K562 (cell line): ENCODE measurements around a stretch of chr9.

GRCh38 chr9:14221526-14222061, 92.3 kb downstream of the NFIB start:
- RAMPAGE, long total RNA, result no peak
- RRBS, result no CpG with 5 or more reads among the region's 1 CpG
PRO-cap:
- standard, result no peak
- CoPRO, capped RNA only, 2 experiments, result no peak in any of the 2 experiments
- CoPRO, capped and uncapped RNA, 2 experiments, result no peak in any of the 2 experiments
- CoPRO, uncapped RNA only, 2 experiments, result no peak in any of the 2 experiments
CAGE:
- cytosol, long polyA plus RNA, result no peak
- long polyA plus RNA, result no peak
- nucleolus, long total RNA, result no peak
- nucleus, long polyA plus RNA, result no peak

DNA sequence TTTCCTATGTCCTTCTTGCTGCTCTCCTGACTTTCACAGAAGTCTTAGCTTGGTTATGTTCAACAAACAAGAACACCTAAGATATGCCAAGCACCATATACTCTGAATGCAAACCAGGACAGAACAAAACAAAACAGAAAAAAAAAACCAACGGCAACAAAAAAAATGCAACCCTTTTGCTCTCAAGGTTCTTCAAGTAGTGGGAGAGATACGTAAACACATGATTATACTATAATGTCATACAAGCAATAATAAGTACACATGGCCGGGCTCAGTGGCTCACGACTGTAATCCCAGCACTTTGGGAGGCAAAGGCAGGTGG, 68.7 kb downstream of the NFIB start:
- RAMPAGE, long total RNA, result no peak
- RRBS, result no CpG with 5 or more reads among the region's 4 CpGs
PRO-cap:
- standard, result no peak
- CoPRO, capped RNA only, 2 experiments, result no peak in any of the 2 experiments
- CoPRO, capped and uncapped RNA, 2 experiments, result no peak in any of the 2 experiments
- CoPRO, uncapped RNA only, 2 experiments, result no peak in any of the 2 experiments
CAGE:
- cytosol, long polyA plus RNA, result no peak
- long polyA plus RNA, result no peak
- nucleolus, long total RNA, result no peak
- nucleus, long polyA plus RNA, result no peak

DNA sequence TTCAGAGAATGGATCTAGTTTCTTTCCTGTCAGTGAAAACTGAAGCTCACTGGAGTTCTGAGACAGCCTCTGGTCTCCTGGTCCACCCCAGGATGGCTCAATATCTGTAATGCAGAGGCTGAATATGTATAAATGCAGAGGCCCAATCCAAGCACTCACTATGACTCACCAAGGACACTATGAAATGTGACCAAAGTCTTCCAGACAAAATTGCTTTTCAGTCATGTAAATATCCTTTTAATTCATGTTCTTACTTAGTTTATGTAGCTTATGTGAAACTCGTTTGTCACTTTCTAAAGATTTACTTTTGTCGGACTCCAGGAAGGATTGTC, 53.8 kb downstream of the NFIB start:
- RAMPAGE, long total RNA, result no peak
- RRBS, result no CpG with 5 or more reads among the region's 2 CpGs
PRO-cap:
- standard, result no peak
- CoPRO, capped RNA only, 2 experiments, result no peak in any of the 2 experiments
- CoPRO, capped and uncapped RNA, 2 experiments, result no peak in any of the 2 experiments
- CoPRO, uncapped RNA only, 2 experiments, result no peak in any of the 2 experiments
CAGE:
- cytosol, long polyA plus RNA, result no peak
- long polyA plus RNA, result no peak
- nucleolus, long total RNA, result no peak
- nucleus, long polyA plus RNA, result no peak

- RAMPAGE, long total RNA, result no peak
- RRBS, result no CpG with 5 or more reads among the region's 11 CpGs
PRO-cap:
- standard, result no peak
- CoPRO, capped RNA only, 2 experiments, result no peak in any of the 2 experiments
- CoPRO, capped and uncapped RNA, 2 experiments, result peak in 2 of 2 experiments; most common minus-strand start chr9:14433939 (in 2)
- CoPRO, uncapped RNA only, 2 experiments, result peak in 2 of 2 experiments; most common minus-strand start chr9:14433939 (in 1)
CAGE:
- cytosol, long polyA plus RNA, result no peak
- long polyA plus RNA, result no peak
- nucleolus, long total RNA, result no peak
- nucleus, long polyA plus RNA, result no peak
Measured at GRCh38 chr9:14433756-14434177, 119.8 kb upstream of the NFIB start.

DNA sequence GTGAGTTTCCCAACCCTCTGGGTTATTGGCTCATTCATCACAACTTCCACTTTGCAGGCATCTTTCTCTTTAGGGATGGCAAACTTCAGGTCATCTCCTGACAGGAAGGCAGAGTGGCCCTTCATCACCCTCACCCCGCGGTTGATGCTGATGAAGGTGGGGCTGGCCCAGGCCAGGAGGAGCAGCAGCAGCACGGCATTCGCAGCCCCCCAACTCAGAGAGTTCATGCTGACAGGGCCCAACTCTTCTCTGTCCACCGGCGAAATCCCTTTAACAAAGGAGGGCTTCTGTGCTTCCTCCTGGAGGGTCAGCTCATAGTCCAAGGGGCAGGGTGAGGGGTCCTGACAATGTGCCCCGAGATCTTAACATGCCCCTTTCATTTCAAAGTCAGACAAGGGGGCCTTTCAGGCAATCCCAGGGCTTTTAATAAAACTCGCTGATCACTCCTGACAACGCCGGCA, 41.4 kb downstream of the FREM1 start:
- RAMPAGE, long total RNA, result no peak
- RRBS, result no CpG with 5 or more reads among the region's 10 CpGs
PRO-cap:
- standard, result no peak
- CoPRO, capped RNA only, 2 experiments, result no peak in any of the 2 experiments
- CoPRO, capped and uncapped RNA, 2 experiments, result no peak in any of the 2 experiments
- CoPRO, uncapped RNA only, 2 experiments, result no peak in any of the 2 experiments
CAGE:
- cytosol, long polyA plus RNA, result no peak
- long polyA plus RNA, result no peak
- nucleolus, long total RNA, result no peak
- nucleus, long polyA plus RNA, result no peak

GRCh38 chr9:14993030-14993823, 83.0 kb upstream of the FREM1 start:
- RAMPAGE, long total RNA, result start-site peak on the minus strand at chr9:14993150-14993207, 72 and 83 reads in 2 replicates
- RRBS, result 3% methylated on average over 3 of the region's 50 CpGs
PRO-cap:
- standard, result bidirectional peak, plus-strand start at chr9:14993344, minus-strand start at chr9:14993181
- CoPRO, capped RNA only, 2 experiments, result peak in 2 of 2 experiments; most common plus-strand start chr9:14993344 (in 2); most common minus-strand start chr9:14993181 (in 2)
- CoPRO, capped and uncapped RNA, 2 experiments, result peak in 1 of 2 experiments; most common plus-strand start chr9:14993321 (in 1); most common minus-strand start chr9:14993195 (in 1)
- CoPRO, uncapped RNA only, 2 experiments, result no peak in any of the 2 experiments
CAGE:
- cytosol, long polyA plus RNA, result no peak
- long polyA plus RNA, result no peak
- nucleolus, long total RNA, result no peak
- nucleus, long polyA plus RNA, result no peak

DNA sequence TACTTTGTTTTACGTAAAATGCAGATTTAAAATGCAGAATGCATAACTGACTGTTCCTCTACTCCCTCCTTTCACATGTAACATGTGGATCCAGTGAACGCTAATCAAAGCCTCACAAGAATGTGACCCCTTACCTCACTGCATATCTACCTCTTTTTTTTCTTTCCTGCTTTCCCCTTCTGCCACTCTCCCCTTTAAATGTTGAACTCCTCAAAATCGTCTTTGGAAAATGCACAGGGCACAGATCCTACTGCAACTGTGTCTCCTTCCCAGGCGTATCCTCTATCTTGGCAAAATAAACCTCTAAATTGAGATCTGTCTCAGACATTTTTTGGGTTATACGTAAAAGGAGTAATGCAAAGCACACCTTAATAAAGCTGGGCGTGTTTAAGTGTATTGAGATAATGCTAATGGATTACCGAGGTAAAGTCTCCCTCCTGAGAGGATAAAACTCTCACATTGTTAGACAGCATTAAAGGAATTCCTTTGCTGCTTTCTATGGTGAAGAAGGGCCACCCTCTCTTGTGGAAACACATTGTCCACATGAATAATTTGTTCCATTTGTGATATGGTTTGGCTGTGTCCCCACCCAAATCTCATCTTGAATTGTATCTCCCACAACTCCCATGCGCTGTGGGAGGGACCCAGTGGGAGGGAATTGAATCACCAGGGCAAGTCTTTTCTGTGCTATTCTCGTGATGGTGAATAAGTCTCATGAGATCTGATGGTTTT, 16.2 kb downstream of the TTC39B start:
- RAMPAGE, long total RNA, result no peak
- RRBS, result no CpG with 5 or more reads among the region's 9 CpGs
PRO-cap:
- standard, result no peak
- CoPRO, capped RNA only, 2 experiments, result no peak in any of the 2 experiments
- CoPRO, capped and uncapped RNA, 2 experiments, result no peak in any of the 2 experiments
- CoPRO, uncapped RNA only, 2 experiments, result no peak in any of the 2 experiments
CAGE:
- cytosol, long polyA plus RNA, result no peak
- long polyA plus RNA, result no peak
- nucleolus, long total RNA, result no peak
- nucleus, long polyA plus RNA, result no peak

- RAMPAGE, long total RNA, result no peak
- RRBS, result no CpG with 5 or more reads among the region's 3 CpGs
PRO-cap:
- standard, result no peak
- CoPRO, capped RNA only, 2 experiments, result no peak in any of the 2 experiments
- CoPRO, capped and uncapped RNA, 2 experiments, result no peak in any of the 2 experiments
- CoPRO, uncapped RNA only, 2 experiments, result no peak in any of the 2 experiments
CAGE:
- cytosol, long polyA plus RNA, result no peak
- long polyA plus RNA, result no peak
- nucleolus, long total RNA, result no peak
- nucleus, long polyA plus RNA, result no peak
Measured at GRCh38 chr9:15330502-15331057, 23.6 kb upstream of the TTC39B start.

- RAMPAGE, long total RNA, result no peak
- RRBS, result no CpG with 5 or more reads among the region's 7 CpGs
PRO-cap:
- standard, result no peak
- CoPRO, capped RNA only, 2 experiments, result no peak in any of the 2 experiments
- CoPRO, capped and uncapped RNA, 2 experiments, result no peak in any of the 2 experiments
- CoPRO, uncapped RNA only, 2 experiments, result no peak in any of the 2 experiments
CAGE:
- cytosol, long polyA plus RNA, result no peak
- long polyA plus RNA, result no peak
- nucleolus, long total RNA, result no peak
- nucleus, long polyA plus RNA, result no peak
Measured at GRCh38 chr9:15423358-15423696, 651 bp downstream of the SNAPC3 start.

- RAMPAGE, long total RNA, result no peak
PRO-cap:
- standard, result no peak
- CoPRO, capped RNA only, 2 experiments, result no peak in any of the 2 experiments
- CoPRO, capped and uncapped RNA, 2 experiments, result no peak in any of the 2 experiments
- CoPRO, uncapped RNA only, 2 experiments, result no peak in any of the 2 experiments
CAGE:
- cytosol, long polyA plus RNA, result no peak
- long polyA plus RNA, result no peak
- nucleolus, long total RNA, result no peak
- nucleus, long polyA plus RNA, result no peak
Measured at GRCh38 chr9:15489849-15490194, 20.9 kb downstream of the PSIP1 start.

DNA sequence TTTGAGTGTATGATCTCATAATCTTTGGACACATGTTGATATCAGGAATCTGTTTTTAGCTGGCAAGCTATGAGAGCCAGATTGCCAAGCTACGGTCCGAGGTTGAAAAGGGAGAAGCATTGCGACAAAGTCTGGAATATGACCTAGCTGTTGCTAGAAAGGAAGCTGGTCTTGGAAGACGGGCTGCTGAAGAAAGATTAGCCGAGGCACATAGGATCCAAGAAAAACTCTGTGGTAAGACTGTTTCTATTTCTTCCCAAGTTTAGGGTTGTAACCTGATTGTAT, 25.9 kb downstream of the CCDC171 start:
- RAMPAGE, long total RNA, result no peak
- RRBS, result no CpG with 5 or more reads among the region's 5 CpGs
PRO-cap:
- standard, result no peak
- CoPRO, capped RNA only, 2 experiments, result no peak in any of the 2 experiments
- CoPRO, capped and uncapped RNA, 2 experiments, result no peak in any of the 2 experiments
- CoPRO, uncapped RNA only, 2 experiments, result no peak in any of the 2 experiments
CAGE:
- cytosol, long polyA plus RNA, result no peak
- long polyA plus RNA, result no peak
- nucleolus, long total RNA, result no peak
- nucleus, long polyA plus RNA, result no peak

DNA sequence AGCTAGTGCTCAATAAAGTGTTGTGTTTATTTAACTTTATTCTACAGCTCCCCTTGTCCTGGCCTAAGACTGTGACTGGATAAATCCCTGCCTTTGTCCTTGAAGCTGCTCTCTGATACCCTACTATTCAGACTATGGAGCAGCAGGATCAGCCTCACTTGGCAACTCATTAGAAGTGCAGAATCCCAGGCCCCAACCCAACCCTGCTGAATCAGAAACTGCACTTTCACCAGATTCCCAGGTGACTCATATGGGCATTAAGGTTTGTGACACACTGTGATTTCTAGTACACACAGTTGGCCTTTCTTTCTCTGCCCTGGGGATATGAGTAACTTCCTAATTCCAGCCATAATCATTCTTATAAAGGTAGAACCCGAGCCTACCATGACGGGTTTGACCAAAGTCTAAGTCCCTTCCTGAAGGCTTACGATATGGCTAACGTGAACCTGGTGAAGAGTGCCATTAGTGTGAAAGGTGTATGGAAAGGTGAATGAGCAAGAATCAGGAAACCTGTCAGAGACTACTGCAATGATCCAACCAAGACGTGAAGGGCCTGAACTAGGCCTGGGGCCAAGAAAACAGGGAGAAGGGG, 533.1 kb downstream of the BNC2 start:
- RAMPAGE, long total RNA, result no peak
- RRBS, result no CpG with 5 or more reads among the region's 5 CpGs
PRO-cap:
- standard, result no peak
- CoPRO, capped RNA only, 2 experiments, result no peak in any of the 2 experiments
- CoPRO, capped and uncapped RNA, 2 experiments, result no peak in any of the 2 experiments
- CoPRO, uncapped RNA only, 2 experiments, result no peak in any of the 2 experiments
CAGE:
- cytosol, long polyA plus RNA, result no peak
- long polyA plus RNA, result no peak
- nucleolus, long total RNA, result no peak
- nucleus, long polyA plus RNA, result no peak

DNA sequence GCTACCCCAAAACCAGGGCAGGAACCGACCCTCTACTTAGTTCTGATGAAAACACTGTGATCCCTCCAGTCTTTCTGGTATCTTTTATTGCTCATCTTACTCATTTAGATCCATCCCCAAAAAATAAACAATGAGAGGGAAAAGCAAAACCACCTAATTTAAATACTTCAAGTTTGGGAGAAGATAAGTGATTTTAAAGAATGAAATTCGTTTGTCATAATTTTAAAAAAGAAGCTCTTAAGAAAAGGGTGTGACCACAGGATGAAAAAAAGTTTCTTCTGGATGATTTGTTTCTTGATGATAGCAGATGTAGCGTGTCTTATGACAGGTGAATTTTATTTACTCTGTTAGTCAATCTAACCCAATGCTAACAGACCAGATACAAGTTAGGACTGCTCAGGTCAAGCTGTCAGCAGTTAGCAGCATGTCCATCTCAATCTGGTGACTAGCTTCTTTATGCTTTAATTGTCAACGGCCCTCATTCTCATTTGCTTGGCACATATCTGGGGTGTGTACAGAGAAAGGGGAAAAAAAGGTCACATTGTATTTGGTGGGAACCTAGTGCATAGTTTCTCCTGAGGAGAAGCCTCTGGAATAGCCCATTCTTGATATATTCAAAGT, 456.1 kb downstream of the BNC2 start:
- RAMPAGE, long total RNA, result no peak
- RRBS, result no CpG with 5 or more reads among the region's 4 CpGs
PRO-cap:
- standard, result no peak
- CoPRO, capped RNA only, 2 experiments, result no peak in any of the 2 experiments
- CoPRO, capped and uncapped RNA, 2 experiments, result no peak in any of the 2 experiments
- CoPRO, uncapped RNA only, 2 experiments, result no peak in any of the 2 experiments
CAGE:
- cytosol, long polyA plus RNA, result no peak
- long polyA plus RNA, result no peak
- nucleolus, long total RNA, result no peak
- nucleus, long polyA plus RNA, result no peak

DNA sequence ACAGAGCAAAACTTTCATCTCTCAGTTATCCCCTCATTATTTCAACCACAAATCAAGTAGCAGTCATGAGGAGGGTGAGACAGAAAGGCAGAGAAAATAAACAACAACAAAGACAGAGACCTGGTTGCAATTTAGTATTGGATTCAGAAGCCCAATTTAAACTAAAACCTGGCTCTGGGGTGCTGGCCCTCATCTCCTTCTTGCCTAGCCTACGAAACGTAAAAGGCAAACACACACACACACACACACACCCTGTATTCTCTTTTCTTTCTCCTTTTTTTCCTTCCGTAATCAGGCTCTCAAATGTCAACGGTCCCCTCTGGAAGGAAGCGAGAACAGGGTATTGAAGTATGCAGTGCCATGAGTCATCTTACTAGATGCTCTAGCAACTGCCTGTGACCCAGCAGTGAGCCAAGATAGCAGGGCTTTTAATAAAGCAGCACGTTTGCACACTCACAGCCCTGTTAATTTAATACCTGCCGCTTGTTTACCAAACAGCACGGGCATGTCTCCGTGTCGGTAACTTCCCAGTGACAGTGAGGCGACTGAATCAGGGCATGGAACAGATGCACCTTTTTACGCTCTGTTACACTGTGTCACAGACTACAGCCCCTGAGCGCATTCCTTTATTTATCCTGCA, 243.9 kb downstream of the BNC2 start:
- RAMPAGE, long total RNA, result no peak
- RRBS, result no CpG with 5 or more reads among the region's 13 CpGs
PRO-cap:
- standard, result no peak
- CoPRO, capped RNA only, 2 experiments, result no peak in any of the 2 experiments
- CoPRO, capped and uncapped RNA, 2 experiments, result no peak in any of the 2 experiments
- CoPRO, uncapped RNA only, 2 experiments, result no peak in any of the 2 experiments
CAGE:
- cytosol, long polyA plus RNA, result no peak
- long polyA plus RNA, result no peak
- nucleolus, long total RNA, result no peak
- nucleus, long polyA plus RNA, result no peak

- RAMPAGE, long total RNA, result no peak
- RRBS, result no CpG with 5 or more reads among the region's 3 CpGs
PRO-cap:
- standard, result no peak
- CoPRO, capped RNA only, 2 experiments, result no peak in any of the 2 experiments
- CoPRO, capped and uncapped RNA, 2 experiments, result no peak in any of the 2 experiments
- CoPRO, uncapped RNA only, 2 experiments, result no peak in any of the 2 experiments
CAGE:
- cytosol, long polyA plus RNA, result no peak
- long polyA plus RNA, result no peak
- nucleolus, long total RNA, result no peak
- nucleus, long polyA plus RNA, result no peak
Measured at GRCh38 chr9:16696135-16696676, 174.3 kb downstream of the BNC2 start.

DNA sequence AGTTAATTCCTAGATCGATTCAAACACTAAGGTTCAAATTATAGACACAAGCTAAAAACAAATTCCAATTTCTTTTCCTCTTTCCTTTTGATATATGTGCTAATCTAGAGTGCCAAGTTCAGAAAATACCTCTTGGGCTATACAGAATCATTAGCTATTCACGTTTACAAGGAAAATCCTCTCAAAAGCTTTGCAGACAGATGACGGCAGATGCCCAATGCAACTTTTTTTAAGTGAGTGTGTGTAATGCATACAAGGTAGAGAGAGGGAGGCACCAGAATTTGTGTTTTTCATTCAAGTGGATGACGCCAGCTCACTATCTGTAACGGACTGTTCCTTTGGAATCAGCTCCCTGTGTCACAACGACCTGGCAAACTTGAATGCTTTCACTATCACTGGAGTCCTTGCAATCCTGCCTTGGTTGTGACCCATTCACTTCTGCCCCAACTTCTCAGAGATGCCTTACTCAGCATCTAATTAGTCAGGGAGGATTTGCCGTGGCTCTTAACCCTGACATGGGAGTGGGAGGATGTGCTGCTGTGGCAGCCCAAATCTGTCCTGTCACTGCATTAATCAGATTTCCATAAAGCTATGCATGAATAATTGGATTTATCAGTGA, 148.5 kb downstream of the BNC2 start:
- RAMPAGE, long total RNA, result no peak
- RRBS, result no CpG with 5 or more reads among the region's 7 CpGs
PRO-cap:
- standard, result no peak
- CoPRO, capped RNA only, 2 experiments, result no peak in any of the 2 experiments
- CoPRO, capped and uncapped RNA, 2 experiments, result no peak in any of the 2 experiments
- CoPRO, uncapped RNA only, 2 experiments, result no peak in any of the 2 experiments
CAGE:
- cytosol, long polyA plus RNA, result no peak
- long polyA plus RNA, result no peak
- nucleolus, long total RNA, result no peak
- nucleus, long polyA plus RNA, result no peak

DNA sequence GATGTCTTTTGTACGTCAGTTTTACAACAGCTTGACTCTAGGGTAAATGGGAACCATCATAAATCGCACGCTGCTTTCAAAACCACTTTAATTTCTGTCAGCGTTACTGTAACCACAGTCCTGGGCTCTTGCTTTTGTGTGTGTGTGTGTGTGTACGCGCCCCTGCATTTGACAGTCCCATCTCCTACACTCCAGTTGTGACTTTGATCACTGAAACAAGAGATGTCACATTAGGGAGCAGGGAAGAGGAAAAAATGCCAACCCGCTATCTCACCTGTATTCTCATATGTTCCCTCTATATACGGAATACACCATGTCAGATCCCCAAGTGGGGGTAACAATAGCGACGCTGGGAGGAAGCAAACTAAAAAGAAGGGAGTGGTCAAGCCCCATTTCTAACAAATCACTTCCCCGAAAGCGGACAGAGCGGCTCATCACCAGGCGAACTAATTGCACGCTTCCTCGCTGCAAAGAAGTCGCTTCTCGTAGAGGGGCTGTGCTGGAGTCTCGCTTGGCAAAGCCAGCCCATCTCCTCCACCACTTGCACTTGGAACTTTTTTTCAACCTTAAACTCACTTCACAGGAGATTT, 1.1 kb downstream of the BNC2 start:
- RAMPAGE, long total RNA, result no peak
- RRBS, result no CpG with 5 or more reads among the region's 19 CpGs
PRO-cap:
- standard, result no peak
- CoPRO, capped RNA only, 2 experiments, result no peak in any of the 2 experiments
- CoPRO, capped and uncapped RNA, 2 experiments, result no peak in any of the 2 experiments
- CoPRO, uncapped RNA only, 2 experiments, result no peak in any of the 2 experiments
CAGE:
- cytosol, long polyA plus RNA, result no peak
- long polyA plus RNA, result no peak
- nucleolus, long total RNA, result no peak
- nucleus, long polyA plus RNA, result no peak

- RAMPAGE, long total RNA, result no peak
- RRBS, result no CpG with 5 or more reads among the region's 9 CpGs
PRO-cap:
- standard, result no peak
- CoPRO, capped RNA only, 2 experiments, result no peak in any of the 2 experiments
- CoPRO, capped and uncapped RNA, 2 experiments, result no peak in any of the 2 experiments
- CoPRO, uncapped RNA only, 2 experiments, result no peak in any of the 2 experiments
CAGE:
- cytosol, long polyA plus RNA, result no peak
- long polyA plus RNA, result no peak
- nucleolus, long total RNA, result no peak
- nucleus, long polyA plus RNA, result no peak
Measured at GRCh38 chr9:17073647-17074047, 61.2 kb upstream of the CNTLN start.

- RAMPAGE, long total RNA, result no peak
- RRBS, result no CpG with 5 or more reads among the region's 26 CpGs
PRO-cap:
- standard, result no peak
- CoPRO, capped RNA only, 2 experiments, result no peak in any of the 2 experiments
- CoPRO, capped and uncapped RNA, 2 experiments, result no peak in any of the 2 experiments
- CoPRO, uncapped RNA only, 2 experiments, result no peak in any of the 2 experiments
CAGE:
- cytosol, long polyA plus RNA, result no peak
- long polyA plus RNA, result no peak
- nucleolus, long total RNA, result no peak
- nucleus, long polyA plus RNA, result no peak
Measured at GRCh38 chr9:17290634-17291163, 155.9 kb downstream of the CNTLN start.